Occipital lobe (tissue), 2 donors: ENCODE measurements around a stretch of chr14.

DNA sequence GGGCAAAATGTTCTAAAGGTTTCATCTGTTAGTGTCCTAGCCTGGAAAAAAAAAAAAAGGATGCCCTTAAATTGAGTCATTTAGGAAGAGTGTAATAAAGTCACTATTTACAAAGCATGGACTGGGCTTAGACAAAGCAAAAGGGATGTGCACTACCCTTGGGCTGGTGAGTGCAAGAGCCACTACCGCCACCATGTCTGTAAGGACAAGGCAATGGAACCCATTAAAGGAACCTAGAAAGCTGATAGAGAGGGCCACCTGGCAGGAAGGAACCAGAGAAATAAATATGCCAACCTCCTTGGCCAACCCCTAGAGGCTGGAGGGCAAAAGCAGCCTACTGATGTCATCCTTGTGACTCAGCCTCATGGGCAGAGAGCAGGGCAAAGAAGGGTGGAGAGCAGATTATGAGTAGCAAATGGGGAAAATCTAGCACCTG lies 59.5 kb upstream of the FUT8 start:
- RAMPAGE, long total RNA: no peak

DNA sequence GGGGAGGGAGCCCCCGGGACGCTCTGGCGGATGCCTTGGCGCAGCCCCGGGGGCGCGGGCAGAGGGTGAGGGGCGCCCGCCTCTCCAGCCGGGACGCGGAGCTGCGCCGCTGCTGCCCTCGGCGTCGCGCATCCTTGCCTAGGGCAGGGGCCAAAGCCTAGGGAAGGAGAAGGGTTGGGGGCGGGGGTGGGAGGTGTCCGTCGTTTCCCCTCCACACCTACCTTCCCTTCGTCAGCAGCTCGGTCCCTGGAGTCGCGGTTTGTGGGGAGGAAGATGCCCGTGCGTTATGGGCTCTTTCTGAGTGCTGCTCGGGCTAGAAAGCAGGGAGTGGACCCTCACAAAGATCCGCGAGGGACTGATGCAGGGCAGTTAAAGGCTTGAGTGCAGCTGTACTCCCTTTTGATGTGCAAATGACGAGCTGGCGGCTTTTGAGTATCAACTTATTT lies 862 bp downstream of the FUT8 start:
- RAMPAGE, long total RNA: no peak

DNA sequence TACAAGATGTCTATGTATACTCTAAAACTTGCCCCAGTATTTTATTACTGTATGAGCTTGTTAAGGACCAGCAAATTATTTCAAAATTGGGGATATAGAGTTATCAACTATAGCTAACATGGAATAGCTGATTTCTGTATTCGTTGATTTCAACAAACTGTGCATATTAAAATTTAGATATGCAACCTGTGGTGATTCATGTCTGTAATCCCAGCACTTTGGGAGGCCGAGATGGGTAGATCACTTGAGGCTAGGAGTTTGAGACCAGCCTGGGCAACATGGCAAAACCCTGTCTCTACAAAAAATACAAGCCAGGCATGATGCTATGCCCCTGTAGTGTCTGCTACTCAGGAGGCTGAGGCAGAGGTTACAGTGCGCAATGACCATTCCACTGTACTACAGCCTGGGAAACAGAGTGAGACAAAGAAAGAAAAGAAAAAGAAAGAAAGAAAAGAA lies 73.4 kb upstream of the GARIN2 start:
- RAMPAGE, long total RNA: no peak

GRCh38 chr14:67181119-67181487 lies 8.1 kb upstream of the GARIN2 start:
- RAMPAGE, long total RNA: no peak

DNA sequence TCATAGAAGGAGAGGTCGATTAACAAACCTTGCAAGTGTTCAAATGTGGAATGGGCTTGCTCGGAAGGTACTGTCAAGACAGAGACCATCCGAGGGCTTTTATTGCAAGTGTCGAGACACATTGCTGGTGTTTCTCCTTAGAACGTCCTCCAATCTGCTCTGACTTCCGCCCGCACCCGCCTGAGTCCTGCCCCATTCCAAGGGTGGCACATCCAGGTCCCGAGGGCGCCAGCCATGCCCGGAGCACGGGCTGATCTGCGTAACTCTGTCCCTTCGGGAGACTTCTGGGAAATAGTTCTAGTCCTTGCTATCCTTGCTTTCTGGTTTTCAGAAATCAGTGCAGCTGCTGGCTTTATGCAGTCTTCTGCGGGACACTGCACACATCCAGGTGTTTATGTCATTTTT lies 734 bp upstream of the PALS1 start:
- RAMPAGE, long total RNA: no peak

DNA sequence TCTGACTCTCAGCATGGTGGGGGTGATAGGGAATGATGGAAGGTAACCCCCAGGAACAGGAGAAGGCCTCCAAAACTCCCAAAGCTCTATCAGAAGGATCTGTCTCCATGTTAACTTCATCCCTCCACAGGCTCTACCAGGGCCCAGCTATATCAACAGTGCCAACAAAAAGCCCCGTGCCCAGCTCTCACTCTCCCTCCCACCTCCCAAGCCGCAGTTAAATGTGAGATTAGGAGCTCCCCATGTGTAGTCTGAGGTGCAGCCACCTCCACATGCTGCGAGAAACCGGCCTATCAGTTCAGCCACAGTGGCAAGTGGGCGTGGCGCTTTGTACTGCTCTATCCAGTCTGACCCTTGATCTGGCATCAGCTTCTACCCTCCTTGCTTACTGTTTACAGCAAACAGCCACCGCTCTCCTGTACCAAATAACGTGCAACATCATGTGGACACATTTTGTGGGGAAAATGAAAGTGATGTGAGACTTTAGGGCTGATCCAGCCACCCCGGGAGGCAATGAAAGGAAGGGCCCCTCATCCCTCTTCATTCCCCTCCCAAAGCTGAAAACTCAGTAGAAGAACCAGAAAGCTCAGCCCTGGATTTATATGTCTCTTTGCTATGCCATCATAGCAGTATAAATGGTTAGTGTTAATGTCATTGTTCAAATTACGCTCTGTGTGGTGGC lies 1.6 kb downstream of the PLEK2 start:
- RAMPAGE, long total RNA: no peak

DNA sequence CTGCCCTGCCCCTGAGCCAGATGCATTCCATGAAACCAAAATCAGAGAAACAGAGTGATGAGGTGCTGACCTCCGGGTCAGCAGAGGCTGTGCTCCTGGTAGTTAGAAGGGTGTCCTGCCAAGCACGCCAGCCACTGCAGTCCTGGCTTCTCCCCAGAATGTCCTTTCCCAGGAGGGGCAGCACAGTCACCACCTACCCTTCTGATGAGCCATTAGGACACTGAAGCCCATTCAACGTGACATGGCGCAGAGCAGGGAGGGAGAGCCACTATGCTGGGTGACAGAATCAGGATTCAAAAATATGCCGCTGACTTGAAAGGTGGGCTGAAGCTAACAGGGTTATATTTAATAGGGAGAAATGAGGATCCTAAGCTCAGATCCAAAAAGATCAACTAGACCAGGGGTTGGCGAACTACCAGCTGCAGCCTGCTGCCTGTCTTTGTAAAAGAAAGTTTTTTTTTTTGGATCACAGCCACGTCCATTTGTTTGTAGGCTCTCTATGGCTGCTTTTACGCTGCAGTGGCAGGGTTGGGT lies 34.5 kb upstream of the PLEK2 start:
- RAMPAGE, long total RNA: no peak

- RAMPAGE, long total RNA: no peak
These were observed 36.2 kb downstream of the ZFYVE26 start for GRCh38 chr14:67780215-67780487.

DNA sequence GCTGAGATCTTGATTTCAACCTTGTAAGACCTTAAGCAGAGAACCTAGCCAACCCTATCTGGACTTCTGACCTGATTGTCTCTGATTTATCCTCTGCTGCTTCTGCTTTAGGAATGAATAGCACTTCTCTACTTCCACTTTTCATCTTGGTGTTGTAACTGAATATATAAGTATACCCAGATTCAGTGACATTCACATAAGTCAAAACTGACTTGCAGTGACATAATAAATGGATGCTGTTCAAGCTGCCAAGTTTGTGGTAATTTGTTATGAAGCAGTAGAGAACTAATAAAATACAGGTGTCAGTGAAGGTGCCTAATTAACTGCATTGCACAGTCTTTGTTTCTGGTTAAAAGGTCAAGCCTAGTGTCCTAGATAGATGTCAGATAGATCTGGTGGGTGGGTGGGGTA lies 33.7 kb downstream of the RAD51B start:
- RAMPAGE, long total RNA: no peak

- RAMPAGE, long total RNA: no peak
These were observed 97.6 kb downstream of the RAD51B start for GRCh38 chr14:67917131-67917652.

GRCh38 chr14:67937028-67937641 lies 117.6 kb downstream of the RAD51B start:
- RAMPAGE, long total RNA: no peak

DNA sequence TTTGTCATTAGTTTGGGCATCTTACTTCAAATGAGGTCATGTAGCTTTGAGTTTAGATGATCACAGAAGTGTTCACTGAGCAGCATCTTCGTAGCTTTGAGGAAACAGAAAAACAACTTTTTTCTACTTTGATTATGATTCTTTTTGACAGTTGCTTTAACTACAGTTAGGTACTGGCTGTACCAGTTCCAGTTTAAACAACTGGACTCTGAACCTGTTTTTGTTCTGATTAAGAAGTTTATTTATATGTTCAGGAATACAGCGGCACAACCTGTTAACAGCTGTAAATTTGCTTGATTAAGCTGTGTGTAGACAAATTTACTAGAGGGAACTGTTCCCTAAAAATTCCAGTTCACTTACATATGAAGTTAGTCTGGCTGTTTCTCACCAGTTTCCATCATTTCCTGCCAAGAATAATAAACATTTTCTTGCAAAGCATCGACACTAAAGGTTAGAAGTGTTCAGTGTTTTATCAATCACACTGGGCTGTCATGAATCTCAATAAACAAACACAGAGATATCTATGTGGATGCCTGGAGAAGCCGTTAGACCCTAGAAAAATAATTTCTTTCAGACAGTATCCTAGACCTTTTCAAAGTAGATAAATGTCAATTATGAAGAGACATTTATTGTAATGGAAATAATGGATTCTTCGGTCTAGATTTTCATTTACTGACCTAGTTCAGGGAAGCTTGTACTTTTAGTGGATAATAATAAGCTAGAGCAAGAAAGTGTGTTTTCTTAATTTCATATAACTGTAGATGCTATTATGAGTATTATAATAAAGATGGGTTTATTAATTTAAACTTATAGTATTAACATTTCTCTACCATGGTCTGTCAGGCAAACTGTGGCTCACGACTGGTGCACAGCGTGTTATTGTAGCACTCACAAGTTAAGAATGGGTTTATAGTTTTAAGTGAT lies 192.2 kb downstream of the RAD51B start:
- RAMPAGE, long total RNA: no peak

GRCh38 chr14:68099107-68100049 lies 279.8 kb downstream of the RAD51B start:
- RAMPAGE, long total RNA: no peak

DNA sequence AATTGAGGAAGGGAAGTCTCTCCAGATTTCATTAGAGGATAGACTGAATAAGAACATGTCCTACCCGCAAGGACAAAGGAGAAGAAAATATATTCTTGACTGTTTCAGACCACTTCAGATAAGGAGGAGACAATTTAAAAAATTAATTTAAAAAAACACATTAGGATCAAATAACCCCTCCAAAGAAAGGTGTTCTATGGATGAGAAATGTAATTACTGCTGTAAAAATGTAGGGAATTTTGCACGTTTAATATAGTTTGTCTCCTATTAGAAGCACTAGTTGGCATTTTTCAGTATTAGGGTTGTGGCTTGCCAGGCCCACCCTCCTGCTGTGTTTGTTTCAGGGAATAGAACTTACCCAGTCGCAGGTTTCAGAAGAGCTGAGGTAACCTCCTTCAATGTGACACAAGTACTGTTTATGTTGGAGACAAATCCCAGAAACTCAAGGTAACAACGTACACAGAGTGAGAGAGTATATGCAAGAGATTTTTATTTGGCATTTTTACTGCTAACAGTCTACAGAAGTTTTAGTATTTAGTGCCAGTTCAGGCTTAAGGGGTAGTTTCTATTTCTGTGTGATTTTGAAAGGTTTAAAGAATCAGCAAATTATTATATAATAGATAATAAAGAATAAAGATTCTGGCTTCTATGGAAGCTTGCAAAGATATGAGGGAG lies 284.2 kb downstream of the RAD51B start:
- RAMPAGE, long total RNA: no peak

DNA sequence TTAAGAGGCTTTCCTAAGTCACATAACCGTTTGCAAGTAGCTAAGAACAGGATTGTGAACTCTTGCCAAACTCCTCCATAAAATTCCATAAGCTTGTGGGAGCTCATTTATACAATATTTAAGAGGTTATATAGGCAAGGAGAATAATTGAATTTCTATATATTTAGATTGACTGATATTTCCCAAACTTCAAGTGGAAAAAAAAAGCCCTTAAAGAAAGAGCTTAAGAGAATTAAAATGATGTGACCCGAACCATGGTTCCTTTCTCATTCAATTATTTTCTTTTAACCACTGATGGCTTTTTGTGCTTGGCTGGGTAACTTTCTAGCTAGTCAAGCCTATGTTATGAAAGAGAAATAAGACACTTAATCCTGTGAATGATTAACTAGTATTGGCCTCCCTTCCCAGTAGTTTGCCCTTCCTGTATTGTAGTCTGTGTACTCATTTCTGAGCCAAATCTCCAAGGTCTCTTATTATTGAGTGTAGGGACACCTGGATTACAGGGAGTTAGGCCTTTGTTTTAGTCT lies 352.9 kb downstream of the RAD51B start:
- RAMPAGE, long total RNA: no peak

- RAMPAGE, long total RNA: no peak
These were observed 410.3 kb downstream of the RAD51B start for GRCh38 chr14:68229830-68230319.

GRCh38 chr14:68268701-68269129 lies 449.1 kb downstream of the RAD51B start:
- RAMPAGE, long total RNA: no peak

DNA sequence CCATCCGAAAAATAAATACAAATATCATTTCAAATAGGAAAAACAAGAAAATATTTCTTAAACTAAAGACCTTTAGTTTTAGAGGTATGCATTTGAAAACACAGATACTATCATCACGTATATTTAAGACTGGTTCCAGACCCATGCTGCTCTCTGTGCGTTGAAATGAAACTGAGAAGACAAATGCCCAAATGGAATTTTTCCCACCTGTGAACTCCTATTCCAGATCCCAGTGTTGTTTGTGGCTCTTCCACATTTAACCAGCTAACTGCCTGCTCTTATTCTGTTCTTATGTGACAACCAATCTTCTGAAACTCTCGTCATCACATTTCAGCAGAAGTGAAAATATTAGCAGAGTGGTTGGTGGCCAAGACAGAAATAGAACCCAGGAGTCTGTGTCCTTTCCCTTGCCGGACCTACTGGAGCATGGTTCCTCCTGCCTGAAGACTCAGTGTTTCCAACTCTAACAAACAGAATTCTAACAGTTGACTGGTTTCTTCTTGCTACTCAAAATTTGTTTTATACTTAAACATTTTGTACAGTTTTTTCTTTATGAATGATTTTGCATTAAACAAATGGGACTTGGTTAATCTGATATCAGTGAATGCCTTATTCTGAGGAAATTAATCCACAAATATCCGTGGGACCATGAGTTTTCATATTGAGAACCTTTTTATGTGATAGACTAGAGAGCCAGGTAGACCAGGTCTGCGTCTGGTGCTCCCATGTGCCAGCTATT lies 460.3 kb downstream of the RAD51B start:
- RAMPAGE, long total RNA: no peak

DNA sequence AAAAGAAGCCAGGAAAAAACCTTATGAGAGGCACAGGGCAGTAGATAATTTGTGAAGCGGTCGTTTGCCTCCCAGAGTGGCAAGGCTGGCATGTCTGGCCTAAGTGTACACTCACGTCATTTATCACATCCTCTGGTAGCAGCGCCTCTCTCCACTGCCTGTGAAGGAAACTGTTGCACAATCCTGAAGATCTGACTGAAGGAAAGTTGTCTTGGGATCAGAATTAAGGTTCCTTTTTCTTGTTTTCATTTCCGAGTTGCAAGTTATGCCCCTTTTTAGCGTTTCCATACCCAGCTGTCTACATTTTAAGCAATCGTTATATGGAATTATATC lies 408.5 kb downstream of the ZFP36L1 start:
- RAMPAGE, long total RNA: no peak

GRCh38 chr14:68391540-68391954 lies 401.3 kb downstream of the ZFP36L1 start:
- RAMPAGE, long total RNA: no peak